ENCODE measurements around a stretch of chr11.

GRCh38 chr11:1639114-1639608 is 9.6 kb downstream of the KRTAP5-5 start:
- RRBS, result 67% methylated on average over 5 of the region's 16 CpGs

- RRBS, result no CpG with 5 or more reads among the region's 22 CpGs
Observed at GRCh38 chr11:1669511-1670288, 27.3 kb upstream of the KRTAP5-6 start.

DNA sequence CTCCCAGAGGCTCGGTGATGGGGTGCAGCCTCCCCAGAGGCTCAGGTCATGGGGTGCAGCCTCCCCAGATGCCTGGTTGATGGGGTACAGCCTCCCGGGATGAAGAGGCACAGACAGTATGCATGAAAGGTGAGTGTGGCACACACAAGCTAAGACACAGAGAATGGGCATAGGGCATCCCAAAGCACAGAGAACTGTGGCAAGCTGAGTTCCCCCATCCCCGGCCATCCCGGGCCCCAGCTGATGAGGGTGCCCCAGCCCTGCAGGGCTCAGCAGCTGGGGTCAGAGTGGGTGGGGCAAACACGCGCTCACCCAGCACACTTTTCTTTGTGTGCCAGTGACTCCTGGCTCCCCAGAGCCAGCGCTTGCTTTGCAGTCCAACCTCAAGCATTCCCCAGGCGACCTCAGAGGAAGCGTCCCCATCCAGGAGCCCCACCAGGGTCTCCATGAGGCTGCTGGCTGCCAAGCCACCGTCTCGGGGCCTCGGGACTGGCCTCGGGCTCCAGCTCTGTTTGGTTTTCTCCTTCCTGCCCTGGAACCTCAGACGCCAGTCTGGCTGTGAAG is 4.7 kb upstream of the SYT8 start:
- RRBS, result no CpG with 5 or more reads among the region's 14 CpGs

DNA sequence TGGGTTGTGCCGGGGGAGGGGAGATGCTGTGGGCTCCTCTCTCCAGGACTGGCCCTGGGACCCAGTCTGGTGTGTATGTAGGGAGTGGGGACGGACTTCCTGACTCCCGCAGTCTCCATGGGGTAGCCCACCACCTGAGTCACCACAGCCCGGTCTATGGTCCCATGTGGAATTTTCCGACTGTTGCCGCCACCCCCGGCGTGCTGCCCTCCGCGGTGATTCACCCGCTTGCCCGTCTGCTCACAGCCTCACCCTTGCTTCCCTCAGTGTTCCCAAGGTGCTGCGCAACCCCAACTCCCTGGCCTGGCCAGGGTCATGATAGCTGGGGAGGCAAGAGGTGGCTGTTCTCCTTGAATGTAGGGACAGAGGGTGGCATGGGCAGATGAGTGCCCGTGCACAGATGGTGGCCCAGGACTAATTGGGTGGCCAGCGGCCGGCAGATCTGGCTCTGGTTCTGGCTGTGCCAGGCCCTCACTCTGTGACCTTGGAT is 10.2 kb downstream of the LSP1 start:
- RRBS, result 0% methylated on average over 1 of the region's 16 CpGs

DNA sequence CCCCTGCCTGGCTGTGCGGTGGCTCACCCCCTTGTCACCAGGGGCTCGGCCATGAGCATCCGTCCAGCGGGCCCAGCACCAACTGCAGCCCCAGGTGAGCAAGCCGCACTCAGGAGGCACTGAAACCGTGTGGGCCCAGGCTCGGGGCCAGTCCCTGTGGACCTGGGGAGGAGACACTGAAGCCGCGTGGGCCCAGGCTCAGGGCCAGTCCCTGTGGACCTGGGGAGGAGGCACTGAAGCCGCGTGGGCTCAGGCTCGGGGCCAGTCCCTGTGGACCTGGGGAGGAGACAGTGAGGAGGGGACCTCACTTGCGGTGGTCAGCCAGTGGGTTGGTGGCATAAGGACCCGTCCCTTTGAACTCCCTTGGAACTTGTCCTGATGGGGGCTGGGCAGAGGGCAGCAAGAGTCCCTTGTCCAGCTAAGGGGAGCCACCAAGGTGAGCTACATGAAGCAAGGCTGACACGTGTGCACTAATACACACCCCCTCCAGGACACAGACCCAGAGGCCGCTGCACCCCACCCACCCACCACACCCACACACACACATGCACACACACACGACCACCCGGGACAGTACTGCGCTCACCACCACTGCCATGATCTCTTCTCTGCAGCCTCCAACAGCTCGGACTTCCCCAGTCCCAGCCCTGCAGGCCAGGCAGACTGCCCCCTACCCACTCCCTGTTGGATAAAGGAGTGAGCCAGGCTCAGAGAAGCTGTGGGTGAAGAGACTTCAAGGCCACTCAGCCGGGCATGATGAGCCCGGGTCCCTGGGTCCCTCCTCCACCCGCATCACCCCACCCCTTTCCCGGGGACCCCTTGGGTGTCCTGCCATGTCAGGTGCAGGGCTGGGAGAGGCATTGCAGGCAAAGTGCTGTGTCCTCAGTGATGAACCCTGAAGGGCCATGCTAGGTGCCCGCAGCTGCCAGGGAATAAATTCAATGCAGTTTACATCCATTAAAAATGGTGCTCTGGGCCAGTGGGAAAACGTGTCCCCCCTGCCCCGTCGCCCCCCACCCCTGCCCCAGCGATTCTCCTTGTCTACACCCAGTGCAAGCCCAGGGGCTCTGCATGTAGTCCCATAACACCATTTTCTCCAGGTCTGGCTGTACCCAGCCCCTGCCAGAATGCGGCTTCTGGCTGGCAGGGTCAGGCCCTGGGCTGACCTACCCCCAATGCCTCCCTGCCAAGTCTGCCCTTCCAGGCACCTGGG is 14.3 kb downstream of the LSP1 start:
- RRBS, result 86% methylated on average over 3 of the region's 30 CpGs

DNA sequence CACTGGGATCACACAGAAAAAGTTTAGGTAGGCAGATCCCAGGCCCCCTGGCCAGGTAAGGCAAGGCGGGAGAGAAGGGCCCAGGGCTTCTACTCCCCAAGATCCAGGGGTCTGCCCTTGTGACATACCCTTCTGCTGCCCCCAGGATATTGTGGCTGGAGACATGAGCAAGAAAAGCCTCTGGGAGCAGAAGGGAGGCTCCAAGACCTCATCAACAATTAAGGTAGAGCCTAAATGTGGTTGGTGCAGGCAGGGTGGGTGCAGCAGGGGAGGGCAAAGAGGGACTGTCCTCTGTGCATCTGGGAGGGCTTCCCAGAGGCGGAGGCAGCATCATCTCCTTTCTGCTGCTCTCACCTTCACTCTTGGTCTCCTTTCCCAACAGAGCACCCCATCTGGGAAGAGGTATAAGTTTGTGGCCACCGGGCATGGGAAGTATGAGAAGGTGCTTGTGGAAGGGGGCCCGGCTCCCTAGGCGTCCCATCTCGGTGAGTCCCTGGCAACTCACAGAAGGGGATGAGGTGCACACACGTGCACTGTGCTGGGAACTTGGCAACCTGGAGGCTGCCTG is 4.5 kb downstream of the PRR33 start:
- RRBS, result no CpG with 5 or more reads among the region's 7 CpGs

DNA sequence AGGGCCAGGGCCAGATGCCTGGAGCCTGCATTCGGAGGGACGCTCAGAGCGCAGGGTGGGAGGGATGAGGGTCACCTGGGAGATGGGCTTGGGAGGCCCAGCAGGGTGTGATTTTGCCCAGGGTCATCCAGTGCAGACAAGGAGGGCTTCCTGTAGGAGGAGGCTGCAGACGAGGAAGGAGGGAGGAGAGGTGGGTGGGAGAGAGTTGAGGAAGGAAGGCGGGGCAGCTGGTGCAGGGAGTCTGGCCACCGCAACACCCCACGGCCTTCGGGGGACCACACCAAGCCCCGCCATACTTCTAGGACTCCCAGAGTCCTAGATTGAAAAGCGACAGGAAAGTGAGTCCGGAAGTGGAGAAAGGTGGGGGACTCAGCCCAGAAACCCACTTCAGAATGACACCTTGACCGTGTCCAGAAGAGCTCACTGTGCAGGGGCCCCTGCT is 10.5 kb downstream of the TNNT3 start:
- RRBS, result no CpG with 5 or more reads among the region's 12 CpGs

DNA sequence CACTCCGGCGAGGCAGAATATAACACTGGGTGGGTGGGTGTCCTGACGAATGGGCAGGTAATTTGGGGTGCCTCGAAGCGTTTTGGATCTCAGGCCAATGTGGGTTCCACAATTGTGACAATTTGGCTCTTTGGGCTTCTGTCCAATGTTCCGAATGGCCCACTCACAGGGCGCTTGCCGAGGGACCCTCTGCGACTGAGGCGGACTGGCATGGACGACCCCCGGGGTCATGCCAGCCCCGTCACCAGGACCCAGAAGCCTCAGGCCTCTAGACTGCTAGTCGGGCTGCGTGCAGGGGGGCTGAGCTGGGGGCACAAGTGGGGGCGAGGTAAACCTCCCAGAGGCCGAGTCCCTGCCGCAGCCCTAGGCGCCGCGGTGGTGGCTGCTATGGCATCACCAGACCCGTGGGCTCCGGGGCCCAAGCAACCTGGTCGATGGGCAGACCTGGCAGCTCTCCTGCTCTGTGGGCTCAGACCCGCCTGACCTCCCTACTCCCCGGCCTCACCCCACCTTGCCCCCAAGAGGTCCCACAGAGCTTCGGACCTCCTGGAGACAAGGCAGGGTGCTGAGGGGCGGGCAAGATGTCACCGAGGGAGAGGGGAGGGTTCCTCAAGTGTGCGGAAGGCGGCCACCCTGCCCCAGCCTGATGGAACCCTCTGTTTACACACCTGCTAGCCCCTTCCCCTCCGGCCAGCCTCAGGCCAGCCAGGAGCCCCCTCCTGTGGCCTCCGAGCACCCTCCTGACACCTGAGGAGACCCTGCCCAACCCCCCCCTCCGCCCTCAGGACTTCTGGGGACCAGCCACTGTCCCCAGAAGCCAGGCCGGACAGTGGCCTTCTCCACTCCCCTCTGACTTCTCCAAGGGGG is 9.5 kb downstream of the IGF2 start:
- RRBS, result 78% methylated on average over 4 of the region's 35 CpGs

DNA sequence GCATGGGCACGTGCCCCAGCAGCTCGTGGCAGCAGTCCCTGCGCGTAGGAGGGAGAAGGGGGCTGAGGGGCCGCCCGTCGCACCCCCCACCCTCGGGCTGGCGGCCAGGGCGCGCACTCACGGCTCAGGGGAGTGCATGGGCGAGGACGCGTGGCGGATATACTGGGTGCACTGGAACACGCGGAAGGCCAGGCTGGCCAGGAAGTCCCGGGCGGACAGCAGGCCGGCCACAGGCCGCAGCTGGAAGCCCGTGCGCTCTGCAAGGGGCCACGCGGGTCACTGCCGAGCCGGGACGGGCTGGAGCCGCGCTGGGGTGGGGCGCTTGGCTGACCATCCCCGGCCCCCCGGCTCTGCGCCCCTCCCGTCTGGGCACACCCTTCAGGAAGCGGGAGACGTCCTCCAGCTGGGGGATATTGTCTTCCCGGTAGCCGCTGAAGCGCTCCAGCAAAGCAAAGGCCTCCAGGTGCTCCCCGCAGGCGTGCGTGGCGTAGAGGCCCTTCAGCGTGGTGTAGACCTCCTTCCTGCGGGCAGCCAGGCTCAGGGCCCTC is 5.0 kb downstream of the TH start:
- RRBS, result 8% methylated on average over 18 of the region's 47 CpGs

DNA sequence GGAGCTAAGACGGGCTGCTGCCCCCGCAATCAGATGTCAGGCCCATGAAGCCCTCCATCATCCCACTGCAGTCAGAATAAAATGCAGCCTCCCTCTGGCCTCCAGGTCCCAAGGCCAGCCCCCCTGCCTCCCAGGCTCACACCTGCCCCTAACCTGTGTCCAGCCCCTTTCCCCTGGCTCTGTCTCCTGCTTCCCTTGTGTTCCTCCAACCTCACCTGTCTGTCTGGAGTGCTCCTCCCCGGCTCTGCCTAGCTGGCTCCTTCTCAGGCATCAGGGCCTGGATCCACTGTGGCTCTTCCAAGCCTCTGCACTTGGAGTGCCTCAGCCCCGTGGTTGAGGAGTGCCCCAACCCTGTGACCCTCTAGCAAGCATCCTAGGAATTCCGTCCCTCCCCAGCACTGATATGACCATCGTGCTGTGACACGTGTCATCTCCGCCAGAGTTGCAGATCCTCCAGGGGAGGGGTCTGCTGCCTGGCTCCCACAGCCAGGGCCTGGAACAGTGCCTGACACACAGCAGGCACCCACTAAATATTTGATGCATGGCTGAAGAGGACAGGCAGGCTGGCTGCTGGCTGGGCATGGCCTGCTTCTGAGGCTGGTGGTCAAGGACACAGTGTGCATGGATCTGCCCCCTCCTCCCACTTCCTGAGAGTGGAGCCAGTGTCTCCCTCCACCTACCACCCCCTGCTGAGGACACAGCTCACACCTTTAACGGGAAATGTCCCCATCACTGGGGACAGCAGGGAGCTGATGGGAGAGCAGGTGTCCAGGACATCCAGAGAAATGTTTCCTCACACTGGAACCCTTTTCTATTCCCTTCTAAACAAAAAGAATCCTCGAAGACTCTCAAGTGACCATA is 1.8 kb upstream of the CD81 start:
- RRBS, result no CpG with 5 or more reads among the region's 10 CpGs

GRCh38 chr11:2385648-2386232 is 8.6 kb downstream of the CD81 start:
- RRBS, result 92% methylated on average over 5 of the region's 23 CpGs

- RRBS, result 63% methylated on average over 1 of the region's 9 CpGs
Observed at GRCh38 chr11:2404152-2404709, 3.7 kb downstream of the TSSC4 start.

GRCh38 chr11:2446948-2447449 is 2.2 kb downstream of the KCNQ1 start:
- RRBS, result no CpG with 5 or more reads among the region's 10 CpGs

DNA sequence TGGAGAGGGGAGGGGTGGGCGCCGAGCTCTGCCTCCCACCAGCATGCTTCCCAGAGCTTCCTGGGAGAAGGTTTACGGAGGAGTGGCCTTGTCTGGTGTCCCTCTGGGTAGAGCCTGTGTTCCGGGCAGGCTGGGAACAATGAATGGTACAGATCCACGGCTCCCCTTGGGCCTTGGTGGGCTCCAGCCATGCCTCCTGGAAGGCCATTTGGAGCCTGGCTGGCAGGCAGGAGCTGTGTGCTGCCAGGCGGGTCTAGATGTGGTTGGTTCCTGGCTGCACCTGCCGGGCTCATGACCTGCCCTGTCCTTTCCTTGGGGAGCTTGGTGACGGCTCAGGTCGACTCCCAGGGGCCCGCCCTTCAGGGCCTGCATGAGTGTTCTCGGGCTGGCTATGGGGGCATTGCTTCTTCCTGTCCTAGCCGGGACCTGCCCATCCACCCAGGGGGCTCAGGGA is 20.9 kb downstream of the KCNQ1 start:
- RRBS, result no CpG with 5 or more reads among the region's 12 CpGs

- RRBS, result 82% methylated on average over 2 of the region's 14 CpGs
Observed at GRCh38 chr11:2474340-2474985, 29.7 kb downstream of the KCNQ1 start.

- RRBS, result 84% methylated on average over 8 of the region's 27 CpGs
Observed at GRCh38 chr11:2576967-2577654, 132.3 kb downstream of the KCNQ1 start.

- RRBS, result no CpG with 5 or more reads among the region's 5 CpGs
Observed at GRCh38 chr11:2668769-2669291, 216.7 kb downstream of the CDKN1C start.

- RRBS, result 59% methylated on average over 4 of the region's 17 CpGs
Observed at GRCh38 chr11:2693767-2694958, 191.4 kb downstream of the CDKN1C start.

DNA sequence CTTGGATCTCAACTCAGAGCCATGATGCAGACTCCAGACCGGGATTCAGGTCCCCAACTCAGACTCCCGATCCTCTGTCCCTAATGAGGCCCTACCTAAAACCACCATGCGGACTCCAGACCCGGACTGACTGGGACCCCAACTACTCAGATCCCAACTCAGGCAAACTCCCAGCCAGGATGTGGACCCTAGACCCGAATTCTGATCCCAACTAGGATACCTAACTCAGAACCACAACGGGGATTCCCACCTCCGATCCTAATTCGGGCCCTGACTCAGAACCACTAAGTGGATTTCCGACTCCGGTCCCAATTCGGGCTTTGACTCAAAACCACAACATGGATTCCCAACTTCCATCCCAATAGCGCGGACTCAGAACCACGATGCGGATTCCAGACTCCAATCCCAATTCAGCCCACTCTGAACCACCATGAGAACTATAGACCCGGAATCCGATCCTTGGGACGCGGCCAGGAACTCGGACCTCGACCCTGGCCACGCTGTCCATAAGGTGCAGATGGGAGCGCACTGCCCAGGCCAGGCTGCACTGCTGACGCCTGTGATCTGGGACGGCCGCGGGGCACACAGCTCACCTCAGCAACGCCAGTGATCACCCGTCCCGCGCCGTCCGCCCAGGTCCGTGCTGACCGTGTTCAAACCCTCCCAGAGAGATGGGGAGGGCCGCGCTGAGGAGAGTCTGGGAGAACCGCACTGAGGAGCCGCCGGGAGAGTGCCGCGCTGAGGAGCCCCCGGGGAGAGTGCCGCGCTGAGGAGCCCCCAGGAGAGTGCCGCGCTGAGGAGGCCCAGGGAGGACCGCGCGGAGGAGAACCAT is 186.6 kb downstream of the CDKN1C start:
- RRBS, result 33% methylated on average over 10 of the region's 50 CpGs

DNA sequence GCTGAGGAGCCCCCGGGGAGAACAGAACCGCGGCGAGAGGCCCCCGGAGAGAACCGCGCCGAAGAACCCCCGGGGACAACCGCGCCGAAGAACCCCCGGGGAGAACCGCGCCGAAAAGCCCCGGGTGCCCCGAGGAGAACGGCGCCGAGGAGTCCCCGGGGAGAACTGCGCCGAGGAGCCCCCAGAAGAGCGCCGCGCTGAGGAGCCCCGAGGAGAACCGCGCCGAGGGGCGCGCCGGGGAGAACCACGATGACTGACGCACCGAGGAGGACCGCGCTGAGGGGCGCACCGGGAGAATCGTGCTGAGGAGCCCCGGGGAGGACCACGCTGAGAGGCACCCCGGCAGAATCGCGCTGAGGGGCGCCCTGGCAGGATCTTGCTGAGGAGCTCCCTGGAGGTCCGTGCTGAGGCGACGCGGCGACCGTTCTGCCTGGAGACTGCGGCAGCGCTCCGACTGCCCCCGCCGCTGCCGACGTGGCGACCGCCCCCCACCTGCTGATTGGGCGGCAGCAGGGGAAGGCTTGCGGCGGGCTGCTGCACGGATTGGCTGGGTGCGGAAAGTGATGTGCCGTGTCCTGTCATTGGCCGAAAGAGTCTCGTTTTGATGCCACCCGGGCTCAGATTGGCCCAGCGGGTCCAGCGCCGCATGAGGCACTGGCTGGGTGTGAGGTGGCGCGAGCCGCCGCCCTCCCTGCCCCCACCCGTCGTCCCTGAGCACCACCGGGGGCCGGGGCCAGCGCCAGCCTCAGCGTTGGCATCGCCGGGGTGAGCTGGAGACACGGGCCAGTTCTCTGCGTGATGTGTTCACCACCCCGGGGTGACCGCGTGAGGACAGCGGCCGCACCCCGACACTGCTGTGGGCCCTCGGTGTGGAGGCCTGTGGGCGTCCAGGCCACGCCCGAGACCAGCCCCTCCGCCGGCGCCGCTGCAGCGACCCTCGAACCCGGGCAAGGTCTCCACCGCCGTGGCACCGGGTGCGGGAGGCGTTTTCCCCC is 185.7 kb downstream of the CDKN1C start:
- RRBS, result 26% methylated on average over 37 of the region's 111 CpGs